ENCODE data around the genes VMO1 and CHRNE.

DNA sequence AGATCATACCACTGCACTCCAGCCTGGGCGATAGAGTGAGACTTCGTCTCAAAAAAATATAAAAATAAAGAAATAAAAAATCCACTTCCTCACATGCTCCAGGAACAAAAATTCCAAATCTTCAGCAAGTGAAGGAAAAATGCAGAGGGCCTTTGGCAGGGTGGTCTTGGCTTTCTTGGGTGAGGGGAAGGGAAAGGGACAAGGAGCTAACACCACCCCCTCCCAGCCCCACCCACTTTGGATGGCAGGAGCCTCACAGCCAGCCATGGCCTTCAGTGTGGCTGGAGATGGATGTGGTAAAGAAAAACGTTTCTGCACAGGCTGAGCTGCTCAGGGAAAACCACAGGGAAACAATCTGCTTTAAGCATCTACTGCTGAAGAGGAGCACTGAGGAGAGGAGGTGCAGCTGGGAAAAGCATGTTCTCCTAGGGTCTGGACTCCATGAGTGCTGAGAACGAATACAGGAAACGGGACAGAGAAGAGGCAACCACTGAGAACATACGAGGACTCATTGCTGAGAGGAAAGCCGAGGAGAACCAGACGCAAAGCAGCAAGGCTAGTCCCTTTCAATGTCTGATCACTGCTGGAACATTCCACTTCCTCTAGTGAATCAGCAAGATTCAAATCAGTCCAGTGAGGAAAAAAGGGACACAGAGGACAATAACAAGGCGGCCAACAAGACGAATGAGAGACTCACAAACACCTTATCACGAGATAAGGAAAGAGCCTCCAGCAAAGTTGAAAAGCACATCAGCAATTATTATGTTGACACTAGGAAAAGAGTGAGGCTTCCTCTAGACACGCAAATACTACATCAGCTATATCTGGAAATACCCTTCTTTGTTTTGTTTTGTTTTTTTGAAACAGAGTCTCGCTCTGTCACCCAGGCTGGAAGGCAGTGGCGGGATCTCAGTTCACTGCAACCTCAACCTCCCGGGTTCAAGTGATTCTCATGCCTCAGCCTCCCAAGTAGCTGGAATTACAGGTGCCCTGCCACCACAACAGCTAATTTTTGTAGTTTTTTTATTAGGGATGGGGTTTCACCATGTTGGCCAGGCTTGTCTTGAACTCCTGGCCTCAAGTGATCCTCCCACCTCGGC is 41.7 kb downstream of the ZZEF1 start:
- RAMPAGE, long total RNA, result no peak
- RRBS, result no CpG with 5 or more reads among the region's 16 CpGs
PRO-cap:
- standard, result bidirectional peak, plus-strand start at position 275 of the sequence, minus-strand start at position 298 of the sequence; bidirectional peak, plus-strand start at position 511 of the sequence, minus-strand start at position 579 of the sequence
- CoPRO, capped RNA only, 2 experiments, result no peak in any of the 2 experiments
- CoPRO, capped and uncapped RNA, 2 experiments, result no peak in any of the 2 experiments
- CoPRO, uncapped RNA only, 2 experiments, result no peak in any of the 2 experiments
CAGE:
- cytosol, long polyA plus RNA, result no peak
- long polyA plus RNA, result no peak
- nucleolus, long total RNA, result no peak
- nucleus, long polyA plus RNA, result no peak

DNA sequence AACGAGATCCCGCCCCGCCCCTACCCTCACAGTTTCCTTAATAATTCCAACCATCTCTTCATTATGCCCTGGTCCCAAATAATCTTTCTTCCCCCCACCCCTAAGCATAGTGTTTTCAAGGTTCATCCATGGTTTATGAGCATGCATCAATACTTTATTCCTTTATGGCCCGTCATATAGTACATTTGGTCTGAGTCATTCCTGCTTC is 1.2 kb downstream of the CYB5D2 start:
- RAMPAGE, long total RNA, result no peak
- RRBS, result no CpG with 5 or more reads among the region's 4 CpGs
PRO-cap:
- standard, result no peak
- CoPRO, capped RNA only, 2 experiments, result no peak in any of the 2 experiments
- CoPRO, capped and uncapped RNA, 2 experiments, result no peak in any of the 2 experiments
- CoPRO, uncapped RNA only, 2 experiments, result no peak in any of the 2 experiments
CAGE:
- cytosol, long polyA plus RNA, result no peak
- long polyA plus RNA, result no peak
- nucleolus, long total RNA, result no peak
- nucleus, long polyA plus RNA, result no peak

DNA sequence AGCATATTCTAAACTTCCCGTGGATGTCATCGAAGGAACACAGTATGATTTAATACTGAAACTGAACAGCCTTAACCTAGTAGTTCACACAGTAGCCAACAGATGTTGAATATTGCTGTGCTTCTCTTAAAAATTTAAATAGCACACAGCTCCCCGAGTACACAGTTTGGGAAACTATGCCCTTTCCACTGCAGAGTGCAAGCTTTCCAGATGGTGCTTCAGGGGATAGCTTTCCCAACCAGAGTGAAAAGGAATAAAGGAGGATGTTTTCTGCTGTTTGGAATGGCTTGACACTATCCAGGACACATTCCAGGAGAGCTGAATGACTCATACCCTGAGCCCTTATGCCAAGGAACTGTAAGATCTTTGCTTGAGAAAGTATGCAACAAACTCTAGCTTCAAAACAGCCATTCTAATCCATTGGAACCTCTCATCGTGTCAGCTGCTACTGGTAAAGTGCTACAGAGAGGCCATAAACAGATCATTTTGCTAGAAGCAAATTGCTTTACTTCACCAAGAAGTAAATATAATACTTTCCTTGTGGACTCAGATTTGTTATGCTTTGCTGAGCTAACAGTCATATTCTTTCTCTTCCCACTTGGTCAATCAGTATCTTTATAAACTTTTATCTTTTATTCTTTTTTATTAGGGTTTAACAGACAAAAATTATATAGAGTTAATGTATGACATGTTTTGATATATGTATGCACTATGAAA is 33.6 kb downstream of the ANKFY1 start:
- RAMPAGE, long total RNA, result no peak
- RRBS, result no CpG with 5 or more reads among the region's 4 CpGs
PRO-cap:
- standard, result no peak
- CoPRO, capped RNA only, 2 experiments, result no peak in any of the 2 experiments
- CoPRO, capped and uncapped RNA, 2 experiments, result no peak in any of the 2 experiments
- CoPRO, uncapped RNA only, 2 experiments, result no peak in any of the 2 experiments
CAGE:
- cytosol, long polyA plus RNA, result no peak
- long polyA plus RNA, result no peak
- nucleolus, long total RNA, result no peak
- nucleus, long polyA plus RNA, result no peak

DNA sequence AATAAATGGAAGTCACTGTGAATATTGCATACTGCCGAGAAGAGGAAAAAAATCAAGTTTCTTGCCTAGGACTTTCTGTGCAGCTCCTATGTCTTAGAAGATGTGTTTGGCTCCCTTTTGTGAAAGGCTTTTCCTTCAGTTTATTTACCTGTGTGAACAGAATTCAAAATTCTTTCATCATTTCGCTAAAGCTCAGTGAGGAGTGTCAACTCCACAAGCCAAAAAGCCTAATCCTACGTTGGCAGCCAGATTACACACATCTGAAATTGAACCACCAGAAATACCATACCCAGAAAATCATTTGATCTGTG is 4.1 kb upstream of the ANKFY1 start:
- RAMPAGE, long total RNA, result no peak
- RRBS, result no CpG with 5 or more reads among the region's 3 CpGs
PRO-cap:
- standard, result no peak
- CoPRO, capped RNA only, 2 experiments, result no peak in any of the 2 experiments
- CoPRO, capped and uncapped RNA, 2 experiments, result no peak in any of the 2 experiments
- CoPRO, uncapped RNA only, 2 experiments, result no peak in any of the 2 experiments
CAGE:
- cytosol, long polyA plus RNA, result no peak
- long polyA plus RNA, result no peak
- nucleolus, long total RNA, result no peak
- nucleus, long polyA plus RNA, result no peak

- RAMPAGE, long total RNA, result no peak
- RRBS, result no CpG with 5 or more reads among the region's 9 CpGs
PRO-cap:
- standard, result no peak
- CoPRO, capped RNA only, 2 experiments, result no peak in any of the 2 experiments
- CoPRO, capped and uncapped RNA, 2 experiments, result no peak in any of the 2 experiments
- CoPRO, uncapped RNA only, 2 experiments, result no peak in any of the 2 experiments
CAGE:
- cytosol, long polyA plus RNA, result no peak
- long polyA plus RNA, result no peak
- nucleolus, long total RNA, result no peak
- nucleus, long polyA plus RNA, result no peak
These were observed 33.9 kb downstream of the UBE2G1 start for GRCh38 chr17:4332345-4333229.

DNA sequence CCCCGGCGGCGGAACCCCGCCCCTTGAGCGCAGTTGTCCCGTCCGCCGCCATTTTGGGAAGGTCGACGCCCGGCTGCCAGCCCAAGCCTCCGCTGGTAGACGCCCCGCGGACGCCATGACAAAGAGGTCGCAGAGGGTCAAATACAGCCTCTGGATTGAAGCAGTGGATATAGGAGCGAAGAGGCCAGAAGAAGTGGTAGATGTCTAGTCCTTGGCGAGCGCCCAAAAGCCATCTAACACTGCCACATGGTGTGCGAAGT is 186 bp upstream of the UBE2G1 start:
- RAMPAGE, long total RNA, result no peak
- RRBS, result under 1% methylated on average over 11 of the region's 21 CpGs
PRO-cap:
- standard, result bidirectional peak, plus-strand start at position 170 of the sequence, minus-strand start outside the sequence
- CoPRO, capped RNA only, 2 experiments, result peak in 2 of 2 experiments; most common plus-strand start position 163 of the sequence (in 1)
- CoPRO, capped and uncapped RNA, 2 experiments, result peak in 2 of 2 experiments; most common plus-strand start position 170 of the sequence (in 2)
- CoPRO, uncapped RNA only, 2 experiments, result peak in 1 of 2 experiments; most common plus-strand start position 168 of the sequence (in 1)
CAGE:
- cytosol, long polyA plus RNA, result no peak
- long polyA plus RNA, result no peak
- nucleolus, long total RNA, result no peak
- nucleus, long polyA plus RNA, result no peak

- RAMPAGE, long total RNA, result no peak
- RRBS, result 17% methylated on average over 7 of the region's 29 CpGs
PRO-cap:
- standard, result no peak
- CoPRO, capped RNA only, 2 experiments, result no peak in any of the 2 experiments
- CoPRO, capped and uncapped RNA, 2 experiments, result no peak in any of the 2 experiments
- CoPRO, uncapped RNA only, 2 experiments, result no peak in any of the 2 experiments
CAGE:
- cytosol, long polyA plus RNA, result no peak
- long polyA plus RNA, result no peak
- nucleolus, long total RNA, result no peak
- nucleus, long polyA plus RNA, result no peak
These were observed 22.5 kb upstream of the SPNS2 start for GRCh38 chr17:4475990-4476862.

DNA sequence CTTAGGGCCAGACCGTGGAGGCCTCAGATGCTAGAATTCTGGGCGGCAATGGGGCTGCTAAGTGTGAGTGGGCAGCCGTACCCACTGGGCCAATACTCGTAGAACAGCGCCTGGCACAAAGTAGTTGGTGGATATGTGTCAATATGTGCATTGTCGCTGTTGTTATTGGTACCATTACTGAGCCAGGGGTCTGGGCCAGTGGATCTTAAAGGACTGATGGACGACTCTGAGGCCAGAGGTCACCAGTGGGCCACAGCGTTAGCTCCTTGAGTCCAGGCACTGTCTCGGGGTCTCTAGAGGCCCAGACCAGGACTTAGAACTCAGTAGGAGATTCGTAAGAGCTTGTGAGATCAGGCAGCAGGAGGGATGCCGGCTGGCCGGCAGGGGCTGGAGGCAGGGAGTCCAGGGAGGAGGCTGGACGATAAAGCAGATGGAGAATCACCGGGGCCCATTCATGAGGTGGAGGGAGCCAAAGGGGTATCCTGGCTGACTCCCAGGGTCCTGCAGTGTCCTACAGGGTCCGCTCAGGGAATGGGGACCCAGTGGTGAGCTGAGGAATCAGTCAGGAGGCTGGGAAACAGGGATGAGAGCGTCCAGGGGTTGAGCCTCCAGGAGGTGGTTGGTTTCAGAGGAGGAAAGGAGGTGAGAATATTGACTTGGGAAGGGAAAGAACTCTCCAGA is 10.1 kb downstream of the SPNS2 start:
- RAMPAGE, long total RNA, result no peak
- RRBS, result 18% methylated on average over 3 of the region's 16 CpGs
PRO-cap:
- standard, result no peak
- CoPRO, capped RNA only, 2 experiments, result no peak in any of the 2 experiments
- CoPRO, capped and uncapped RNA, 2 experiments, result no peak in any of the 2 experiments
- CoPRO, uncapped RNA only, 2 experiments, result no peak in any of the 2 experiments
CAGE:
- cytosol, long polyA plus RNA, result no peak
- long polyA plus RNA, result no peak
- nucleolus, long total RNA, result no peak
- nucleus, long polyA plus RNA, result no peak

DNA sequence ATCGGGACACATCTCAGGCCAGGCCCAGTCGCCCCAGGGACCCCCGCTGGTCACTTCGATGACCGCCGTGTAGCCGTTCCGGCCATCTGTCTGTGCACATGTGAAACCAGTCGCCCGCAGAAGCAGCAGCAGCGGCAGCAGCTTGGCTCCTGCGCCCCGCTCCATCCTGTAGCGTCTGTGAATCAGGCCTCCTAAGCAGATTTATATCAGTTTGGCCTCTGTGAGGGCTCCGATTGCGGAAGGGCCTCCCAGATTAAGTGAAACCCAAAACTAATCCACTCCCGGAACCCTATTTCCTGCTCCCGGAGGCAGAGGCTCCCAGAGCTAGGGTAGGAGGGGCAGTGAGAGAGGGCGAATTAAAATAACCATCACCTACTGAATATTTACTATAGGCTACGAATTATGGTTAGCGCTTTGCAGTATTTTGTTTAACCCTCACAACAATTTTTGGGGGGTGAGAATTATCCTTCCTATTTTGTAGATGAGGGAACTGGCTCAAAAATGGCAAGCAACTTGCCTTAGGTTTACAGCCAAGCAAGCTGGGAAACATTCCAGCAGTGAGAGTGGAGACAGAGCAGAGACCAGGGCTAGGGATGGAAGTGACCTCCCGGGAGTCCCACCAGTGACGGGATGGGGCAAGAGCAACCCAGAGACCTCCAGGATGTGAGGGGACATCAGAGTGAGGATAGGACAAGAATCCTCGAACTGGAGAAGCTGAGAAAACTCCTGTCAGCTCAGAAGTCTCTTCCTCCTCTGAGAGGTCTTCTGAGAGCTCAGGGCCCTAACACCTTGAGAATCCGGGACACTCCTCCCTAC is at the start of gene VMO1:
Gene VMO1 (minus strand): TSS at position 177 of the 816 bp plus-strand sequence.
- RAMPAGE, long total RNA, result no peak
- RRBS, result no CpG with 5 or more reads among the region's 25 CpGs
PRO-cap:
- standard, result unidirectional peak, minus-strand start at position 177 of the sequence
- CoPRO, capped RNA only, 2 experiments, result no peak in any of the 2 experiments
- CoPRO, capped and uncapped RNA, 2 experiments, result no peak in any of the 2 experiments
- CoPRO, uncapped RNA only, 2 experiments, result no peak in any of the 2 experiments
CAGE:
- cytosol, long polyA plus RNA, result no peak
- long polyA plus RNA, result no peak
- nucleolus, long total RNA, result no peak
- nucleus, long polyA plus RNA, result no peak

- RAMPAGE, long total RNA, result no peak
- RRBS, result no CpG with 5 or more reads among the region's 8 CpGs
PRO-cap:
- standard, result no peak
- CoPRO, capped RNA only, 2 experiments, result no peak in any of the 2 experiments
- CoPRO, capped and uncapped RNA, 2 experiments, result no peak in any of the 2 experiments
- CoPRO, uncapped RNA only, 2 experiments, result no peak in any of the 2 experiments
CAGE:
- cytosol, long polyA plus RNA, result no peak
- long polyA plus RNA, result no peak
- nucleolus, long total RNA, result no peak
- nucleus, long polyA plus RNA, result no peak
These were observed 275 bp downstream of the PSMB6 start for GRCh38 chr17:4796323-4796555.

DNA sequence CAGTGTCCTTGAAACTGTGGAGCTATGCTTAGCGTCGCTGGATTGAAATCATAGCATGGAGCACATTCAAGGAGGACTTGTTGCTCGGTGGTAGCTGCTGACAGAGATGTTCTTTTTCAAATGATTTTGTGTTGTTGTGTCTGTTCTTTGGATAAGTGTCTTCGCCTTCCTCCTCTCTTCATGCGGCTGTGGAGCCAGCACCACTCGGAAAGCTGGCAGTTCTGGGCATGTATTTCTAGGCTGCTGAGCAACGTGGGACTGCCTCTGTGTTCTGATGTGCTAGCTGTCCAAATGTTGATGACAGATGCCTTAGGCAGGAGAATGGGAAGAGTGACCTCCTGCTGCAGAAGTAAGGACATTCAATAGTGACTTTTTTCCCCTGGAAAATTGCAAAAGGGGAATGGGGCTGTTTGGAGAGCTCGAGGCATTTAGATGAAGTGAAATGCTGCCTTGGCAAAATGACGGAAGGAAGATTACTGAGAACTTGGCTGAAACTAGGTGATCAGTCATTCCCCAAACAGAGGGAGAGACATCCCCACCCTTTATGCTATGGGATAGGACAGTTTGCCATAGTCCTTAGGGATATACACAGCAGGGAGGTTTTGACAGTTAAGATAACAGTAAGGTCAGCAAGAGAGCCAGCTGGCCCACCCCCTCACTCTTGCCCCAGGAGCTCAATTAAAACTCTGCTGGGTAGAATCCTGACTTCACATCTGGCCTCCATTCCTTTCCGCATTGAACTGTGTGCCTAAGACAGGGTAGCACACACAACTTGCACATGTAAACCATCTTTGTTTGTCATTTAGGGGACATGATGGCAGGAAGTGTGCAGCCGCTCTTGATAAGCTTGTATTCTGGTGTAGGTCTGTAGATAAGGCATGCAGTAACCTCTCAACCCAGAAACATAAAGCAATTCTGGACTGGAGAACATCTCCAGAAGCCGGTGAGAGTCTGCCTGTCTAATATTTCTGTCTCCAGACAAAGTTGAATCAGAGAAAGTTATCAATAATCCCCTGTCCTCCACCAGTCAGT is 4.9 kb downstream of the MINK1 start:
- RAMPAGE, long total RNA, result no peak
- RRBS, result no CpG with 5 or more reads among the region's 12 CpGs
PRO-cap:
- standard, result bidirectional peak, plus-strand start at position 612 of the sequence, minus-strand start at position 475 of the sequence; bidirectional peak, plus-strand start at position 936 of the sequence, minus-strand start at position 742 of the sequence
- CoPRO, capped RNA only, 2 experiments, result no peak in any of the 2 experiments
- CoPRO, capped and uncapped RNA, 2 experiments, result no peak in any of the 2 experiments
- CoPRO, uncapped RNA only, 2 experiments, result no peak in any of the 2 experiments
CAGE:
- cytosol, long polyA plus RNA, result no peak
- long polyA plus RNA, result no peak
- nucleolus, long total RNA, result no peak
- nucleus, long polyA plus RNA, result no peak

DNA sequence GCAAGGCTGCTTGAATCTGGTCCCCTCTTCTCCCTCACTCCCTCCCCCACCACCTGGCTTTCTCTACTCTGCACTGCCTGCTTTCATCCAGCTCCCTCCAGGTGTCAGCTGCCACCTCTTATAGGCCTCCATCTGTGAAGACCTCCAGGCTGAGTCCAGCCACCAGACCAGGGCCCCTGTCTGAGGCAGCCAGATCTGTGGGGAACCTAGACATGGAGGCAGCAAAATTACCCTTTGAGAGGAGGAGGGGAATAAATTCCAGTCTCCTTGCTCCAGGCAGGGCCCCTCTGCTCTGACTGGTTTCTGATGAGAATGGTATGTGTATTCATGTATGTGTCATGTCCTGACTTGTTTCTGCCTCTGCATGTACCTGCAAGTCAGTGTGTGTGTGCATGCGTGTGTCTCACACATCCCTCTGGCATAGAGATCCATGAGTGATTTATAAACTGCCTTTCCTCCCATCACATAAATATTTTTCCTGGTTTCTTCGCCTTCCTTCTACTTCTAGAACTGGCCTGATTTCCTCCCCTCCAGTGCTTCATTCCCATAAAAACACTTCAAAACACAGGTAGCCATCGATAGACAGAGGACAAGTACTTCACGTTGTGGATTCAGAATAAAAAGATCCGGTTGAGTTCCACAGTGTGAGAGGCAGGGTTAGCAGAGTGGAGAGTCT is 21.2 kb downstream of the MINK1 start:
- RAMPAGE, long total RNA, result no peak
- RRBS, result no CpG with 5 or more reads among the region's 5 CpGs
PRO-cap:
- standard, result no peak
- CoPRO, capped RNA only, 2 experiments, result no peak in any of the 2 experiments
- CoPRO, capped and uncapped RNA, 2 experiments, result no peak in any of the 2 experiments
- CoPRO, uncapped RNA only, 2 experiments, result no peak in any of the 2 experiments
CAGE:
- cytosol, long polyA plus RNA, result no peak
- long polyA plus RNA, result no peak
- nucleolus, long total RNA, result no peak
- nucleus, long polyA plus RNA, result no peak

DNA sequence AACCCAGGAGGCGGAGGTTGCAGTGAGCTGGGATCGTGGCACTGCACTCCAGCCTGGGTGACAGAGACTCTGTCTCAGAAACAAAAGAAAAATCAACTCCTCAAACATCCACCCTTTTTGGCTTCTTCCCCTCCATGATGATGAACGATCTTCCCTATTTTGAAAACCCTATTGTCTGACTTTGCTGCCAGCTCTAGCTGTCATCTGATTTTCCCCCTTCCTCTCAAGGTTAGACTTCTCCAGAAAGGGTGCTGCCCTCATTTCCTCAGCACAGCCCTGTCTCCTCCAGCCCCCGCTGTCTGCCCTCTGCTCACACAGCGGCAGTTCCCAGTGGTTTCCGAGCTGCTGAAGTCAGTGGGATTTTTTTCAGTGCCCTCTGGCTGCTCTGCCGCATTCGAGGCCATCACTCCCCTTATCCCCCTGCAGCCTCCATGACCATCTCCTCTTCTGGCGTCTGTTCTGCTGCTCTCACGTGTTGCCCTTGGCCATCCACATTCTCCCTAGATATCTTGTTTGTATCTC is 26.6 kb upstream of the C17orf107 start:
- RAMPAGE, long total RNA, result no peak
- RRBS, result no CpG with 5 or more reads among the region's 10 CpGs
PRO-cap:
- standard, result no peak
- CoPRO, capped RNA only, 2 experiments, result no peak in any of the 2 experiments
- CoPRO, capped and uncapped RNA, 2 experiments, result no peak in any of the 2 experiments
- CoPRO, uncapped RNA only, 2 experiments, result no peak in any of the 2 experiments
CAGE:
- cytosol, long polyA plus RNA, result no peak
- long polyA plus RNA, result no peak
- nucleolus, long total RNA, result no peak
- nucleus, long polyA plus RNA, result no peak

GRCh38 chr17:4892801-4893816 is 6.2 kb upstream of the C17orf107 start:
- RAMPAGE, long total RNA, result no peak
- RRBS, result 73% methylated on average over 6 of the region's 31 CpGs
PRO-cap:
- standard, result no peak
- CoPRO, capped RNA only, 2 experiments, result no peak in any of the 2 experiments
- CoPRO, capped and uncapped RNA, 2 experiments, result no peak in any of the 2 experiments
- CoPRO, uncapped RNA only, 2 experiments, result no peak in any of the 2 experiments
CAGE:
- cytosol, long polyA plus RNA, result no peak
- long polyA plus RNA, result no peak
- nucleolus, long total RNA, result no peak
- nucleus, long polyA plus RNA, result no peak

DNA sequence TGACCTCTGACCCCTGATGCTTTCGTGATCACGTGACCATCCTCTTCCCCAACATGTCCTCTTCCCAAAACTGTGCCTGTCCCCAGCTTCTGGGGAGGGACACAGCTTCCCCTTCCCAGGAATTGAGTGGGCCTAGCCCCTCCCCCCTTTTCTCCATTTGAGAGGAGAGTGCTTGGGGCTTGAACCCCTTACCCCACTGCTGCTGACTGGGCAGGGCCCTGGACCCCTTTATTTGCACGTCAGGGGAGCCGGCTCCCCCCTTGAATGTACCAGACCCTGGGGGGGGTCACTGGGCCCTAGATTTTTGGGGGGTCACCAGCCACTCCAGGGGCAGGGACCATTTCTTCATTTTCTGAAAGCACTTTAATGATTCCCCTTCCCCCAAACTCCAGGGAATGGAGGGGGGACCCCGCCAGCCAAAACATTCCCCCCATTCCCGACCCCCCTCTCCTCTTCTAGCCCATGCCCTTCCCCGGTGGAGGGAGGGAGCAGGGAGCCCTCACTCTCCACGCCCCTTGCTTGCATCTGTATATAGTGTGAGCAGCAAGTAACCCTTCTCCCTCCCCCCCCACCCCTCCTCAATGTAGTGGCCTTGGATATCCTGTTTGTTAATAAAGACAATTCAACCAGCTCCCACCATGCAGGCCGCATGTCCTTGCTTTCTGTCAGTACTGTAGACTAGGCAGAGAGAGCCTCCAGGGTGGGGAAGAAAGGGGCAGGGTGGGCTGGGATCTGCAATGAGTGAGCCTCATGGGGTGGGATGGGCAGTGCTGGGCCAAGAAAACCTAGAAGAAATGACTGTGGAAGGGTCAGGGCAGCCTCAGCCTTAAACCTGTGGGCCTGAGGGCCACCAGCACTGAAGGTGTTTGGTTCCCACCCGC is 1.7 kb upstream of the C17orf107 start:
- RAMPAGE, long total RNA, result no peak
- RRBS, result no CpG with 5 or more reads among the region's 10 CpGs
PRO-cap:
- standard, result no peak
- CoPRO, capped RNA only, 2 experiments, result no peak in any of the 2 experiments
- CoPRO, capped and uncapped RNA, 2 experiments, result no peak in any of the 2 experiments
- CoPRO, uncapped RNA only, 2 experiments, result no peak in any of the 2 experiments
CAGE:
- cytosol, long polyA plus RNA, result no peak
- long polyA plus RNA, result no peak
- nucleolus, long total RNA, result no peak
- nucleus, long polyA plus RNA, result no peak

- RAMPAGE, long total RNA, result no peak
- RRBS, result no CpG with 5 or more reads among the region's 22 CpGs
PRO-cap:
- standard, result no peak
- CoPRO, capped RNA only, 2 experiments, result no peak in any of the 2 experiments
- CoPRO, capped and uncapped RNA, 2 experiments, result no peak in any of the 2 experiments
- CoPRO, uncapped RNA only, 2 experiments, result no peak in any of the 2 experiments
CAGE:
- cytosol, long polyA plus RNA, result no peak
- long polyA plus RNA, result no peak
- nucleolus, long total RNA, result no peak
- nucleus, long polyA plus RNA, result no peak
These were observed at the start of gene CHRNE for GRCh38 chr17:4902804-4904041. TSS of gene CHRNE (minus strand) at chr17:4903098.

DNA sequence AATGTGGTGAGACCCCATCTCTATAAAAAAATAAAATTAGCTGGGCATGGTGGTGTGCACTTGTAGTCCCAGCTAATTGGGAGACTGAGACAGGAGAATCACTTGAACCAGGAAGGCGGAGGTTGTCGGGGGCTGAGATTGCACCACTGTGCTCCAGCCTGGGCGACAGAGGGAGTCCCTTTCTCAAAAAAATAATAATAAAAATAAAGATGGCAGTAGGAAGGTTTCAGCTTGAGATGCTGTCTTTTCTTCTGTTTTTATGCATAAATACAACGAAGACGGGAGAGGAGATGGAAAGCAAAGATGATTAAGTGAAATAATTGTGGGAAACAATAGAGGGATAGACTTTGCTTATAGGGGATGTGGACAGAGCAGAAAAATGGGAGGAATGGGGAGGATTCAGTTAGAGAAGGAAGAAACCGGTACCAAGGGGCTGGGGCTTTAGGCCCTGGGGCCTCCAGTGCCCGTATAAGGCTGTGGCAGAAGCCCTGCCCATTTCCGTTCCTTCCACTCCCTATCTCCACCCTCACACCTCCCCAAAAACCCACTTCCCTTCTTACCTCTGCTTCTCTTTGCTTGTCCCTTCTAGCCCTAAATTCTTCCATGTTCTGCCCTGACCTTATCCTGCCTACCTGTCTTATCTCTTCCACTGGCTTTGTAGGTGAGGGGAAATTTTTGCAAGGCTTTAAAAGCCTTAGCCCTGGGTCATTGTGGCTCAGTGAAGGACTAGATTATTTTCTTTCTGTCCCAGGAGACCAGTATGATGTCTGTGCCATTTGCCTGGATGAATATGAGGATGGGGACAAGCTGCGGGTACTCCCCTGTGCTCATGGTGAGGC is 4.0 kb downstream of the RNF167 start:
- RAMPAGE, long total RNA, result no peak
- RRBS, result no CpG with 5 or more reads among the region's 9 CpGs
PRO-cap:
- standard, result no peak
- CoPRO, capped RNA only, 2 experiments, result no peak in any of the 2 experiments
- CoPRO, capped and uncapped RNA, 2 experiments, result no peak in any of the 2 experiments
- CoPRO, uncapped RNA only, 2 experiments, result peak in 2 of 2 experiments; most common plus-strand start position 63 of the sequence (in 1); most common minus-strand start position 22 of the sequence (in 1)
CAGE:
- cytosol, long polyA plus RNA, result no peak
- long polyA plus RNA, result no peak
- nucleolus, long total RNA, result no peak
- nucleus, long polyA plus RNA, result no peak

All from K562 (cell line).